Left lung (tissue), 1 donor: ENCODE measurements around a stretch of chr15.

GRCh38 chr15:50244713-50245268, 20.7 kb downstream of the HDC start:
- PRO-cap = no peak

DNA sequence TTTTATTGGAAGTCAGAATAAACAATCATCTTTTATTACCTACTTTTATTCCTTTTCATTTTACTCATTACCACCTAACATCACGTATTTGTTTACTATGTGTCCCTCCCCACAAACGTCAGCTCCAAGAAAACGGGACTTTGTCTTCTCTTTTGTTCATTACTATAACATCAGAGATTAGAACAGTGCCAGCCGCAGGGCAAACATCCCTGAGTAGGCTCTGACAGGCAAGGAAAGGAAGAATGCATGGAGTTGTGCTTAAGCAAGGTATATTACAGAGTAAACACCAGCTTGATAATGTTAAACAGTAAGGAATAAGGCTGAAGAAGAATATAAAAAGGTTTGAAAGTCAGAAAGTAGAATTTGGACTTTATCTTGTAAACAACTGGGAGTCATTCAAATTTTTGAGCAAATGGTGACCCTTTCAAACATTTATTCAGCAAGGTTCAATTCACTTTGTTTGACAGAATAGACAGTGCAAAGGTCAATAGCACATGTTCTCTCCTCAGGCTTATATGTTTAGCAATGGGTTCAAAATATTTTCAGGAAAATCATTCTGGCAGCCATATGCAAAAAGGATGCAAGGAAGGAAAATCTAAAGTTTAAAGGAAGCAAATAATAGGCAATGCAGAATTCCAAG, 11.0 kb downstream of the GABPB1 start:
- PRO-cap = unidirectional peak, minus-strand start at position 154 of the sequence

- PRO-cap = no peak
These were observed 3.4 kb downstream of the GABPB1 start for GRCh38 chr15:50351398-50352279.

GRCh38 chr15:50458693-50459244, 34.6 kb downstream of the USP8 start:
- PRO-cap = no peak

DNA sequence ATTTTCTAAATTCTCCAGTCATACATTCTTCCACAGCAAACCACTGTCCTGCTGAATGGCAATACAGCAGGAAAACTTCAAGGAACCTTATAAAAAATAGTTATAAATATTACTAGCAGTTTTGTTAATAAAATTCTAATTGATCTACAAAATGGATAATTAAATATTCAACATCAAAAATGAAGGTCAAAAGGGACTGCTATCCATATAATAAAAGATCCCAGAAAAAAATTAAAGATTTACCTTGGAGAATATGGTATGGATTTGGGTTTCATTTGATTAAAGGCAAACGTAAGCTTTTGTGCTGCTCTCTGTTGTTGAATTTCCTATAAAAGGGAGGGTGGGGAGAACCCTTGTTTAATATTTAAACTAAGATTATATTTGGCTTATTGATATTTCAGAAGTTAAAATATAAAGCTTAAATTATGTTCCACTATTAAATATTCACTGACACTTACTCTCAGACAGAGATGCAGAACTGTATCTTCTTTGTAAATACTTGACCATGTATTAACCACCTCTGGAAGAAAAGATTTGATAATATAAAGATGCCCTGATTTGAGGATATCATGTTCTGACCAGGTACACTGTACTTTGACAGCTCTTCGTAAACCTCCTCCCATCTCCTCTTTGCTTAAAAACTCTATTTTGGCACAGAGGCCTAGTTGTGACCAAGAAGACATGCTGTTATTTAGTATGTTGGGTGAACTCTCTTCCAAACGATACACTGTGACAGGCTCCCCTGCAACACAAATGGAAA, 28.1 kb upstream of the USP50 start:
- PRO-cap = no peak

- PRO-cap = no peak
These were observed 2.0 kb upstream of the SPPL2A start for GRCh38 chr15:50767238-50768169.

GRCh38 chr15:50944488-50944862, 36.0 kb downstream of the AP4E1 start:
- PRO-cap = no peak

GRCh38 chr15:51160047-51160317, 65.3 kb upstream of the TNFAIP8L3 start:
- PRO-cap = no peak

DNA sequence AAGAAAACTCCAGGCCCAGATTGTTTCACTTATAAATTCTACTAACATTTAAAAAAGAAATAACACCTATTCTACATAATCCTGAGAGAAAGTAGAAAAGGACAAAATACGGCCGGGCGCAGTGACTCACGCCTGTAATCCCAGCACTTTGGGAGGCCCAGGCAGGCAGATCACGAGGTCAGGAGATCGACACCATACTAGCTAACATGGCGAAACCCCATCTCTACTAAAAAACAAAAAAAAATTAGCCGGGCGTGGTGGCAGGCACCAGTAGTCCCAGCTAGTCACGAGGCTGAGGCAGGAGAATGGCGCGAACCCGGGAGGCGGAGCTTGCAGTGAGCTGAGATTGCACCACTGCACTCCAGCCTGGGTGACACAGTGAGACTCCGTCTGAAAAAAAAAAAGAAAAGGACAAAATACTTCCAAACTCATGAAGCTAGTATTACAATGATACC, 19.1 kb downstream of the DMXL2 start:
- PRO-cap = no peak

DNA sequence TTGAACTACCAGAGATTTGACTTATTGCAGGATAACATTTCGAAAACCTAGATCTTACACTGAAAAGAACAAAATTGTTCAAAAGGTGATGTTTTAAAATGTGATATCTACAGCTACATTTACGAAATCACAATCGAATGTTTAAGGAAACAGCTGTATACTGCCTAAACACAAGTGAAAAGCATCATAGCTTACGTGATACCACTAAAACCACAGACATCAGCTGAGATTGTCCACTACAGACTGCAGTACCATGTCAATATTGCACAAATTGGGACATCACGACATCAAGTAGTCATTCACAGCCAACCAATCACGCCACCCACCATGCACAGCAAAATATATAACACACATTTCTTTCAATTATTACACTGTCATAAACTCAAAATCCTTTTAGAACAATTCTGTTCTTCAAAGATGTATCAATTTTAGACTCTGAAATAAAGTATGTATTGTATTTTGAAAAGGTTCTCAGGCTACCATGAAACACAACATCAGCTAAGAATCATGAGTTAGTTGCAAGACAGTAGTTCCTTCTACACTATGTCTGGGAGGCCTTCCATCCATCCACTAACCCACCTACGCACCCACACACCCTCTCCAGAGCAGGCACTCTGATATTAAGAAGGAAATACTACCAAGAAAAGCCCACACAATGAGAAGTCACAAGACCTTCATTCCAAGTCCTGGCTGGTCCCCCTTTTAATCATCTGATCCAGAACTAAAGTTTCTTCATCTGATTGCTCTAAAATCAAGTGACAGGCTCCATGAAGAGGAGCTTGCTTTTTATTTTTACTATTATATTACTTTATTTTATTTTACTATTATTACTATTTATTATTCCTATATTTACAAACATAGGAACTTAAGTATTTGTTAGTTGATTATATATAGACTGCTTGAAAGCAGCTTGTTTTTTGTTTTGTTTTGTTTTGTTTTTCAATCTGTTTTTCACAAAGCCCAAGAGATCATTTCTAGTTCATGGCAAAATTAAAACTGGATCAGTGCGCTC, 3.0 kb downstream of the DMXL2 start:
- PRO-cap = unidirectional peak, minus-strand start at position 616 of the sequence

DNA sequence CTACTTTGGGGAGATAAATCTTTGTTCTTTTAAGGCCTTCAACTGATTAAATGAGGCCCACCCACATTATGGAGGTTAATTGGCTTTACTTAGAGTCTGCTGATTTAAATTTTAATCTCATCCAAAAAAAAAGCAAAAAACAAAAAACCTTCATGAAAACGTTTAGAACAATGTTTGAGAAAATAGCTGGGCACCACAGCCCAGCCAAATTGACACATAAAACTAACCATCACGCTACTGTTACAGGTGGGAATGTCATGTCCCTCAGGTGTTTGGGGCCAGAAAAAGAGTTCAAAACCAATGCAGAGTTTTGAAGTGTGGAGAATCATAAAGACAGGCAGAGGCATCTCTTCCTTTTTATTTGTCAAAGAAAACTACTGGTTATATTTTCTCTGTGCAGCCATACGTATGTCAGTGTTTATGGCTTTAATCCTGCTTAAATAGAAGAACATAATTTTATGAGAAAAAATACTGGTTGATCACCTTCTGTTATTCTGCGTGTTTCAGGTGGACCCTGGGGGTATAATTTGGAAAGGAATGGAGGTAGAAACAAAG, 41.5 kb downstream of the TMOD3 start:
- PRO-cap = no peak

DNA sequence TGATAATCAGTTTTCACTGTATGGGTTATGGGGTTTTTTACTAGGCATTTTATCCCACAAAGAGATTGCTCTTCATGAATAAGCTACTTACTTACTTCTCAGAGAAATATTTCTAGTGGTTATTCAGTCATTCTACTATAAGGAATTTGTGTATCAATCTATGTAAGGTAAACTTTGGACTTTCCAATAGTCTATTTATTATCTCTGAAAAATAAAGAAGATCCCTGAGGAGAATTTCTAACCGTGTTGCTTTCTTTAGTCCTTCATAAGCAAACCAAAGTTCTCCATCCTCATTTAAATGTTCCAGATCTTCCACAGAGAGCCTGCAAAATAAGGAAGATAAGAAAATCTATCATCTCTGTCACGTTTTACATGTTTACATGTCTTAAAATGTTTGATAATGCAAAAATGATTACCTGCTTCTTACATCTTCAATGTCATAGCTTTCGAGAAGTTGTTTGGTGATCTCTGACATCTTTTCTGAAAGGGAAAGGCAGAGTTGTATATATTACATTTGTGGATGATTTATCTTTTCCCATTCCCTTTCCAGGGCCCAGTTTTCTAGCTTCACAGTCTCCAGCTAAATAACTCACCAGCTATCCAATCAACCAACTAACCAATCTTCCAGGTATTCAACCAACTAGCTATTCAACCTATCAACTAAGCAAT, 33.6 kb upstream of the GNB5 start:
- PRO-cap = no peak

GRCh38 chr15:52225328-52225788, 34.2 kb upstream of the GNB5 start:
- PRO-cap = no peak

DNA sequence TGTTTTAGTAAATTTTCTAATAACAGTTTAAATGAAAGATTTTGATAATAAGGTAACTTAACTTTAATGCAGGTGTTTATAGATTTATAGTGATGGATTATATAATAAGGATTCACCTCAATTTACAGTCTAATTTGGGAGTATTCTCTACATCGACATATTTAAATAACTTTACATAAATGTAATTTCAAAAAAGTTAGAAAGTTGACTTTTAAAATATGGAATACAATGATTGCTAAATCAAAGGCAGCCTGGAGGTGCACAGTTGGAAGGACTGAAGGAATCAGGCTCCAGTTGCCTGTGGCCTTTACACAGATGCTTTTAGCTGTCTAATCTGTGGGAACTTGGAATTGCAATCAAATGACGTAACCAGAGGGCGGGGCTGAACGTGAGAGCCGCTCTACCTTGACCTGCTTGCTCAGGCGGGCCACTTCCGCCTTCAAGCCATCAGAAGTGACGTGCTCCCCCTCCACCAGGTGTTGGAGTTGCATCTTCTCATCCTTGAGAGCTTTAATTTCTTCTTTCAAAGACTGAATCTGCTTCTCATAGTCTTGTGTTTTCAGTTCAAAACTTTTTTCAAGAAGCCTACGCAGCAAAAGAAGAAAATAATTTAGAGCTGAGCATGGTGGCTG, 37.7 kb upstream of the GNB5 start:
- PRO-cap = no peak

- PRO-cap = no peak
These were observed 43.7 kb upstream of the GNB5 start for GRCh38 chr15:52234549-52235619.

- PRO-cap = no peak
These were observed 32.8 kb downstream of the MYO5C start for GRCh38 chr15:52262911-52263183.

GRCh38 chr15:52289449-52290296, 5.9 kb downstream of the MYO5C start:
- PRO-cap = no peak

DNA sequence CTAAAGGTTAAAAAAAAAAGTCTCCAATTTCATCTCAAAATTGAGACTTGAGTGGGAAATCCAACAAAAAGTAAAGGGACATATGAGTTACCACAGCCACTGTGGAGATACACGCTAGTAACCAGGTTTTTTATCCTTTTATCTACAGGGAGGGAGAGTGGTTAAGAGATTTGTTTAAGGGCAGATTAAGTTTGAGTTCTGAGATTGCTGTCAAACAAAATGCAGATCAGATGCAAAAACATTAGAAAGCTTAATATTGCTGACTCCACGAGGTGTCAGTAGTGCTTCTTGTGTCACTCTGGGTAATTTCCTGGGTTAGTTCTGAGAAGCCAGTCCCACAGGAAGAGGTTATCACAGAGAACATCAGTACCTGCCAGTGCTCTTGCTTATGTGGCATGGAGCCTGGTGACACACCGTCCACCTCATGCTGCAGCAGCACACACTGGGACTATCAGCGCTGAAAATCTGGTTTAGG, 35.8 kb upstream of the MYO5C start:
- PRO-cap = no peak

- PRO-cap = no peak
These were observed 66.8 kb upstream of the MYO5C start for GRCh38 chr15:52362296-52362813.

DNA sequence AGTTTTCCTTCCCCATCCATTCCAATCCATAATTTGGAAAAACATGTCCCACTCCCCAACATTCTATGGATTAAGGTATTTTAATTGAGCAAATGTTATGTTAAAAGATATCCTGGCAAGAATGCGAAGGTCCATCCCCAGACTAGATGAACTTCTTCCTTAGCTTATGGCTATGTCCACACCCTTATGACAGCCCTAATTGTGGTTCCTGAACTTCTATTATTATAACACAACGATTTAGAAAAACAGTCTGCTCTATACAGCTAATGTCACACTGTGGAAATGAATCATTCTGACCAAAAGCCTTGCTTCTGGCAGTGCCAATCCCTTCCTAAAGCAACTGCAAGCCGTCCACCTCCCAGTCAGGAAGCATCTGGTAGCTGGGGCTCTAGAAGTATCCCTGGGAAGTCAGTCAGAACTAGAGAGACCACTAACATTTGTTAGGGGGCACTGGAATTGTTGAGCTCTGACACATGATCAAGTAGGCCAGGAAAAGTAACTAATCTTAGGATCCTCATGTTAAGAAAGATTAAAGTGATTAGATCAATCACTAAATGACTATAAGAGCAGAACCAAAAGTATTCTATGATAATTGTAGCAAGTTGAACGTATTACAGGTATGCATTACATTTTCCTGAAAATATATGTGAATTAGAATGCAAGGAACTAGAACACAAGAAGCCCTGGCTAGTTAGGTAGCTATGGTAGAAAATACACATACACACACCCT, 44.9 kb downstream of the MYO5A start:
- PRO-cap = no peak